Mammary epithelial cell (primary cell): ENCODE measurements around the genes DND1, PCDHA1, PCDHA3, PCDHA5, PCDHB12 and PCDHGB4.

DNA sequence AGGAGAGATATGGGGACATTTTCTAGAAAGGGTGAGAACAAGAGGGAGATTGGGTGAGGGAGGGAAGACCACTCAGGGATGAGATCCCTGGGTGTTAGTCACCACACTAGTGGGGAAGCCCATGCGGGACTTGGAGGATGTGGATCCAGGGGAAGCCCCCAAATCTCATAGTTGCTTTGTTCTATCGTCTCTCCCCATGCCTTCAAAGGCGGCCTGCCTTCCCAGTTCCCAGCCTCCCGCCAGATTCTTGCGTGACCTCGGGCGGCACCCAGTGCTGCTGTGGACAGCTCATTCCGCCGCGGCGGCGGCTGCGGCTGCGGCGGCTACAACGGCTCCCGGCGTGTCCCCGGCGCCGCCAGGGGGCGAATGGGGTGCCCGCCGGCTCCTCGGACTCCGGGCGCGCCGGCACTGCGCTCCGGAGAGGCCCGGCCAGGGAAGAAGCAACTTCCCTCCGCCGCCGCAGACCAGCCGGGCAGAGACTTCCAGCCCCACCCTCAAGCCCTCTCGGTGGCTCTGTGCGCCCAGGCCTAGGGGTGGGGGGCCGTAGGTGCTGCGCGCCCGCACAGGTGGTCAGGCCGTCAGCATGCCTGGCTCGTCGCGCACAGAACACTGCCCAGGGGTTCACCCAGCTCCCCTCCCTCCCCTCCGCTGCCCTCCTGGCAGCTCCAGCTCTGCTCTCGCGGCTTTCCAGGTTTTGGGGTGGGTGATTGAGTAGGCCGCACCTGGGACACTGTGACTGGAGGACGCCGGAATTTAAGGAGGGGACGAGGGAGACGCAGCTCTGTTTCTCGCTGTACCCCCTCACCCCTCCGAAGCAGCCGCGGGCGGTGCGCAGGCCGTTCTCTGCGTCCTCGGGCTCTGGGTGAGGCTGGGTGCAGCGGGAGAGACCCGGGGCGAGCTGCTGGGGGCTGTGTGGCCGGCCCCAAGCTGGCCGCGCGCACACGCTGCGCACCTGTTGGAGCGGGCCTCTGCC lies 20.2 kb downstream of the IGIP start:
- CAGE, long polyA plus RNA: no peak
- RRBS: 84% methylated on average over 7 of the region's 73 CpGs

DNA sequence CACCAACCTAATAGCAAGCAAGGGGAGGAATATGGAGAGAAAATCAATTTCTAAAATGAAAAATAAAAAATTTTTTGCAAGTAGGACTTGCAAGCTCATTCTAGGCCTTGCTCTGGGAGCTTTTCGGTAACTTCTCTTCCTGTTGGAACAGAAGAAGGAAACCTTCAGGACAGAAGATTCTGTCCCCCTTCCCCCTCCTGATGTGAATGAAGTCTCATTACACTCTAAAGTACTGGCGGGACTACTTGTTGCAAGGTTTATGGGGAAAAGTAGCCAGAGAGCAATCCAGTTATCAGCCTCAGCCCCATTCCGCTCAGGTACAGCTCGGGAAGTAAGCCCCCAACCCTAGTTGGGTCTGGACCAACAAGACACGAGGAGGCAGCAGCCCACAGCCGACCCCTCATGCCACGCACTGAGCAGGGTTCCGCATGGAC lies 559 bp upstream of the CYSTM1 start:
- CAGE, long polyA plus RNA: no peak
- RRBS: no CpG with 5 or more reads among the region's 8 CpGs

DNA sequence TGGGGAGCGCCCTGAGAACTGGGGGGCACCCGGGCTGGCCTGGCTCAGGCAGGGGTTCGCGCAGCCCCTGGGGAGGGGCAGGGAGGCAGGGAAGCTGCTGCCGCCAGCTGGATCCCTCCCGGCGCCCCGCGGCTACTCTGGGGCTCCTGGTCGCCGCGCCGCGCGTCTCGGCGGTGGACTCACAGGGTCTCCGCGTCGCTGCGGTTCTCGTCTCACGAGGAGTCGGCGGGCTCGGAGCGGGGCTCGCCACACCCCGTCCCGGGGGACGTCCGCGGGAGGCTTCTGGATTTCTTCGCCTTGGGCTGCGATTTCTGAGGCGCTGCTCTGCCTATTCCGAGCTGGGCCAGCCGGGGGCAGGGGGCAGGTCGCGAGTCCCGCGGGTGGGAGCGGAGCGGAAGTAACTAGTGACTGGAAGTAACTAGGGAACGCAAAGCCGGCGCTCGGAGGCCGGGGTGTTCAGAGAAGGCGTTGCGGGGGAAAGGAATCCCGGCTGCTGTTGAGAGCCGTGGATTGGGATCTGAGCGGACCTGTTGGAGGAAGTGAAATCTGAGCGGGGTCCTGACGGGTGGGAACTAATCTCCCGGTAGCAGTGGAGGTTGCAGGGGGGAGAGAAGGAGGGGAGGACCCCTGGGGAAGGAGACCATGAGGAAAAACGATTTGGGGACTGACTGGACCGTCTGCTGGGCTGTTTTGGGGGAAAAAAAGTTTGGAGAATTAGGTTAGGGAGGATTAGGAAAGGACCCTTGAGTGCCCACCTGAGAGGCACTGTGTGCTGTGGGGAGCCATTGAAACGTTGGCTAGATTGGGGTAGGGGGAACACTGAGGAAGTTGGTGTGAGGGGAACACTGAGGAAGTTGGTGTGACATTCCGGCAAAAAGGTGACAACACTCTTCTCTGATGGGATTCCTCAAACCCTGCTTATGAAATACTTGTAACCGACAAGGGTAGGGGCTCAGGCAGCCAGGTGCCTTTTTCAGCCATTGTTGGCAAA lies 674 bp downstream of the CYSTM1 start:
- CAGE, long polyA plus RNA: no peak
- RRBS: 2% methylated on average over 25 of the region's 62 CpGs

DNA sequence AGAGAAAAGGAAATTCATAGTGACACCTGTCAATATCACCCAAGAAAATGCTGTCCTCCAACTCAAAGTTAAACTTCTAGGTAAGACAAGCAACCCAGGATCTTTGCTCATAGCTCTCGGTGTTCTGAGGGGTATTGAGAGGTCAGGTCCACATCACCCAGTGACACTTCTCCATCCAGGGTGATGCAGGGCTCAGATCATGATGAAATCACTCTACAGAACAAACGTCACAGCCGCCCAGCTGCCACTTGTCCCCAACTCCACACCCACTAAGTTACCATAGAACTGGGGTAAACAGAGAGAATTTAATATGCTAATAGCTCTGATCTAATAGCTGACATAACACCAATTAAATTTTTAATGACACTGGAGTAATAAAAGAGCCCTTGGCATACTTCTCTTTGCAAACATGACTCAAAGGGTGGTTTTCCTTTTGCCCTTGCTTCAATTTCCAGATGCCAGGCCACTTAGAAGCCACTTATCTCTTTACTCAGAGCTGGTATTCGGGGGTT lies 41.1 kb downstream of the PFDN1 start:
- CAGE, long polyA plus RNA: no peak
- RRBS: no CpG with 5 or more reads among the region's 4 CpGs

- CAGE, long polyA plus RNA: no peak
- RRBS: no CpG with 5 or more reads among the region's 7 CpGs
These were observed 21.7 kb upstream of the PFDN1 start for GRCh38 chr5:140324227-140325464.

DNA sequence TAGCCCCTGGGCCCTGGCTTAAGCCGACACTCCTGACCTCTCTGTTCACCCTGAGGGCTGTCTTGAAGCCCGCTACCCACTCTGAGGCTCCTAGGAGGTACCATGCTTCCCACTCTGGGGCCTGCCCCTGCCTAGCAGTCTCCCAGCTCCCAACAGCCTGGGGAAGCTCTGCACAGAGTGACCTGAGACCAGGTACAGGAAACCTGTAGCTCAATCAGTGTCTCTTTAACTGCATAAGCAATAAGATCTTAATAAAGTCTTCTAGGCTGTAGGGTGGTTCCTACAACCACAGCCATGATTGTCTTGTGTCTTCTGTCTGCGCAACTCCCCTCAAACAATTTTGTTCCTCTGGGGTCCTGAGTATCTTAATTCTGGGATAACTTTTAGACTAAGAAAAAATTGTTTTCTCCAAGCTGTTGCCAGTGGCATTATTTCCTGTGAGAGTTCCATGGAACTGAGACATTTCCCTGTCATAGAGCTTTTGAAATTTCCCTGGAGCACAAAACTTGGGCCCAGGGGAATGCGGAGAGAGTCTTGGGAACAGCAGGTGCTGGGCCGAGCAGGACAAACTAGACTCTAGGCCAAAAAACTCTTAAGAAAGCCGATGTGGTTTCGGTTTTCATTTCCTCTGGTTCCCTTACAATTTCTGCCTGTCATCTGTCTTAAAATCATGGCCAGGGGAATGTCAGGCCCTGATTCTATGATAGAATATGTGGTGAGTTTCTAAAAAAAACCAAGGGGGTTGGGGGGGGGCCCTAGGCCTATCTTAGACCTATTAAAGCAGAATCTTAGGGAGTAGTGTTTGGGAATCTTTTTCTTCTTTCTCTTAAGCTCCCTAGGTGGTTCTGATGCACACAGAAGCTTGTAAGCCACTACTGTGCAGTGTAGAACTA lies 4.4 kb downstream of the SLC35A4 start:
- CAGE, long polyA plus RNA: no peak
- RRBS: no CpG with 5 or more reads among the region's 7 CpGs

- CAGE, long polyA plus RNA: no peak
- RRBS: no CpG with 5 or more reads among the region's 6 CpGs
These were observed 23.8 kb downstream of the CD14 start for GRCh38 chr5:140609082-140609629.

DNA sequence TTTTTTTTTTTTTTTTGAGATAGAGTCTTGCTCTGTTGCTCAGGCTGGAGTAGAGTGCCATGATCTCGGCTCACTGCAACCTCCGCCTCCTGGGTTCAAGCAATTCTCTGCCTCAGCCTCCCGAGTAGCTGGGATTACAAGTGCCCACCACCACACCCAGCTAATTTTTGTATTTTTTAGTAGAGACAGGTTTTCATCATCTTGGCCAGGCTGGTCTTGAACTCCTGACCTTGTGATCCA lies 737 bp upstream of the CD14 start:
- CAGE, long polyA plus RNA: no peak
- RRBS: no CpG with 5 or more reads among the region's 3 CpGs

DNA sequence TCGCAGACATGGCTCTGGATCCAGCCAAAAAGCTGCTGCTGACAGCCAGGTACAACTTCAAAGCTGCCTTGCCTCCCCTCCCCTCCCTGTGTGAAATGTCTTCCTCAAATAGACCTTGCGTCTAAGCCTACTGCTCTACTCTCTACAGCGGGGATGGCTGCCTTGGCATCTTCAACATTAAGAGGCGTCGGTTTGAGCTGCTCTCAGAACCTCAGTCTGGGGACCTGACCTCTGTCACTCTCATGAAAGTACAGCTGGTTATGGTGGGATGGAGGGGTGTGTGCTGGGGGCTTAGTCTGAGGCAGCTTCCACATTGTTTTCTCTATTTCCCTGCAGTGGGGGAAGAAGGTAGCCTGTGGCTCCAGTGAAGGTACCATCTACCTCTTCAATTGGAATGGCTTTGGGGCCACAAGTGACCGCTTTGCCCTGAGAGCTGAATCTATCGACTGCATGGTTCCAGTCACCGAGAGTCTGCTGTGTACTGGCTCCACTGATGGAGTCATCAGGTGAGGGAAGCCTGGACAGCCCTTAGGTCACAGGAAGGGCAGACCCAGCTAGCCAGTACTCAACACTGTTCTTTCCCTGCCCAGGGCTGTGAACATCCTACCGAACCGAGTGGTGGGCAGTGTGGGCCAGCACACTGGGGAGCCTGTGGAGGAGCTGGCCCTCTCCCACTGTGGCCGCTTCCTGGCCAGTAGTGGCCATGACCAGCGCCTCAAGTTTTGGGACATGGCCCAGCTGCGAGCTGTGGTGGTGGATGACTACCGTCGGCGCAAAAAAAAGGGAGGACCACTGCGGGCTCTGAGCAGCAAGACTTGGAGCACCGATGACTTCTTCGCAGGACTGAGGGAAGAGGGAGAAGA lies 4.3 kb downstream of the WDR55 start:
- CAGE, long polyA plus RNA: no peak
- RRBS: no CpG with 5 or more reads among the region's 19 CpGs

DNA sequence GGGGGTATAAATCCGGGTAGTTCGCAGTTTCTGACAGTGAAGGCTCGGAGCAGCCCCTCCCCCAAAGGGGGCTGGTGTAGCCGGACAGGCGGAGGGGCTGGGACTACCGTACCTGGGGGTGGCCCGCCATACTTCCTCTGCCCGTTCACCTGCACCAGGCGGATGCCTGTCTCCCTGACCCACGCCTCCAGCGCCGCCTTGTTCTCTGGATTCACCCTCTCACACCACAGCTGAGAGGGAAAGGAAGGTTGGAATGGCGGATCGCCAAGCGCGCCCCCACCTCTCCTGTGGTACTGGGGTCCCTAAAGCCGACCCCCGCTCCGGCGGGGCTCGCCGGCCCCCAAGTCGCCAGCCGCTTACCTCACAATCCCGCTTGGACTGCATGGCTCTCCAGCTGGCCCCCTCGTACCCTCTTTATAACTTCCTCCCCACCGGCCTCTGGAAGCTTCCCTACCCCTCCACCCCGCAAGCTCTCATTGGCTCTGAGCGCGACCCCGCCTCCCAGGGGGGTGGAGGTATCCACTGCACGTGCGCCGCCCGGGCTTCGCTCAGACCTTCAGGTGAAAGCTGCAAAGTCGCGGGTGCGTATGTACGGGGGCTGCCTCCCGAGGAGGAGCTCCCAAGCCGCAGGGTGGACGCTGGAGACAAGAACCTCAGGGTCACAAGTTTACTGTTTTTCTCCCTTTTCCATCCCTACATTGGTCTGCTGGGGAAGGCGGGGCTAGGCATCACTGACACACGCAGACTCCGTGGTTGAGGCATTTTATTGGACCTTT lies at the start of gene DND1:
Gene DND1, minus strand, starts transcription at position 418 of the 776 bp plus-strand sequence.
- CAGE, long polyA plus RNA: no peak
- RRBS: 90% methylated on average over 6 of the region's 46 CpGs

DNA sequence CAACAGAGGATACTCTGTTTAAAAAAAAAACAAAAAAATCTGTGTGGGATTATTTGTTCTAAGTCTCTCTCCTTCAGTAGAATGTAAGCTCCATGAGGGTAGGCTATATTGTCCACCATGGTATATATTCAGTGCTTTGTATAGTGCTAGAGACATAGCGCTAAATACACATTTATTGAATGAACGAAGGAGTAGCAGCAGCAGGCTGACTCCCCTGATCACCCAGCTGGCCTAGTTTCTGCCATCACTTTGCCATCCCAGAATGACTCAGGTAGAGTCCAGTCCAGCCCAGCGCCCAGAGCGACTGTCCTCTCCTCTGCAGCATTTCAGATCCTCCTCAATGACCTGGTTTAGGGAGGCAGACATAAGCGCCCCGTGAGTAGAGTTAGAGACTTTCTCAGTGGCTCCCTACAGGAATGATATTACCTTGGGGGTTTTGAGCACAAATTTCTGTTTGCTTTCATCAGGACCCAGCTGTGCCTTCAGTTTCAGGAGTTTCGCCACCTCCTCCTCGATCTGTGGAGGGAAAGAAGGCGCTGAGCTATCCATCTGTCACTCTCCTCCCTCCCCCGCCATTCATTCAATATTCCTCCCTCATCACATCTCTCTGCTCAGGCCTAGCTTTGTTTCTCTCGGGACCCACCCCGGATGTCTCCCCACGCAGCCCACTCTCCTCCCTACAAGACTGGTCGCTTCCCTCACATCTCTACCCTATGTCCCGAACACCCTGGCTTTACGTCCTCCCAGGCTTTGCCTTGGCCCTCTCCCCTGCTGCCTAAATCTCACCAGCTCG lies 545 bp downstream of the HARS1 start:
- CAGE, long polyA plus RNA: no peak
- RRBS: no CpG with 5 or more reads among the region's 17 CpGs

DNA sequence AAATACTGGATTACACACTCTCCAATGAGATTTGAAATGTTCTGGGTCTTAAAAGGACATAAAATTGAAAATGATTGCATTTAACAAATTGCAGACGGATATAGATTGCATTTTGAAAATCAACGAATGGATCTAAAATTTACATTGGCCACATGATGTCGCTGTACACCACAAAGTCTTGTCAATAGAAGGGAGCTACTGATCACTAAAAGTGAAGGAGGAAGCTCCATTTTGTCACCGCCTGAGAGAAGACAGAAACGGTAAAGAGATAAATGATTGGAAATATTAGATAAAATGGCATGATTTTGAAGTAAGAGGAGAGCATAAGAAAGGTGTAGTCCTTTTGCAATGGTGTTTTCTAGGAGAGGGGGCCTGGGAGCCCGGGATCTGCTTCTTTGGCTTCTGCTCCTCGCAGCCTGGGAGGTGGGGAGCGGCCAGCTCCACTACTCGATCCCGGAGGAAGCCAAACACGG lies at the start of gene PCDHA1:
Gene PCDHA1, plus strand, starts transcription at position 198 of the 473 bp plus-strand sequence.
- CAGE, long polyA plus RNA: no peak
- RRBS: 11% methylated on average over 2 of the region's 11 CpGs

- CAGE, long polyA plus RNA: no peak
- RRBS: no CpG with 5 or more reads among the region's 43 CpGs
These were observed at the start of gene PCDHA3 for GRCh38 chr5:140800744-140801761. TSS of gene PCDHA3 (plus strand) at chr5:140801057.

- CAGE, long polyA plus RNA: no peak
- RRBS: no CpG with 5 or more reads among the region's 3 CpGs
These were observed at the start of gene PCDHA5 for GRCh38 chr5:140821499-140821691. TSS of gene PCDHA5 (plus strand) at chr5:140821613.

GRCh38 chr5:141084302-141085306 lies 9.8 kb upstream of the PCDHB2 start:
- CAGE, long polyA plus RNA: no peak
- RRBS: no CpG with 5 or more reads among the region's 26 CpGs

- CAGE, long polyA plus RNA: no peak
- RRBS: 96% methylated on average over 5 of the region's 30 CpGs
These were observed 745 bp downstream of the PCDHB5 start for GRCh38 chr5:141135461-141136440.

GRCh38 chr5:141208575-141208936 lies at the start of gene PCDHB12:
TSS of gene PCDHB12 (plus strand) at chr5:141208719.
- CAGE, long polyA plus RNA: no peak
- RRBS: no CpG with 5 or more reads among the region's 10 CpGs

GRCh38 chr5:141355138-141355629 lies 363 bp downstream of the PCDHGA4 start:
- CAGE, long polyA plus RNA: no peak
- RRBS: no CpG with 5 or more reads among the region's 30 CpGs

GRCh38 chr5:141387554-141387975 lies at the start of gene PCDHGB4:
TSS of gene PCDHGB4 (plus strand) at chr5:141387698.
- CAGE, long polyA plus RNA: no peak
- RRBS: 10% methylated on average over 2 of the region's 21 CpGs

GRCh38 chr5:141513347-141513519 lies 24.4 kb downstream of the PCDHGC5 start:
- CAGE, long polyA plus RNA: no peak
- RRBS: 3% methylated on average over 6 of the region's 14 CpGs